PFSK-1 (cell line): ENCODE results near the gene GARS1.

DNA sequence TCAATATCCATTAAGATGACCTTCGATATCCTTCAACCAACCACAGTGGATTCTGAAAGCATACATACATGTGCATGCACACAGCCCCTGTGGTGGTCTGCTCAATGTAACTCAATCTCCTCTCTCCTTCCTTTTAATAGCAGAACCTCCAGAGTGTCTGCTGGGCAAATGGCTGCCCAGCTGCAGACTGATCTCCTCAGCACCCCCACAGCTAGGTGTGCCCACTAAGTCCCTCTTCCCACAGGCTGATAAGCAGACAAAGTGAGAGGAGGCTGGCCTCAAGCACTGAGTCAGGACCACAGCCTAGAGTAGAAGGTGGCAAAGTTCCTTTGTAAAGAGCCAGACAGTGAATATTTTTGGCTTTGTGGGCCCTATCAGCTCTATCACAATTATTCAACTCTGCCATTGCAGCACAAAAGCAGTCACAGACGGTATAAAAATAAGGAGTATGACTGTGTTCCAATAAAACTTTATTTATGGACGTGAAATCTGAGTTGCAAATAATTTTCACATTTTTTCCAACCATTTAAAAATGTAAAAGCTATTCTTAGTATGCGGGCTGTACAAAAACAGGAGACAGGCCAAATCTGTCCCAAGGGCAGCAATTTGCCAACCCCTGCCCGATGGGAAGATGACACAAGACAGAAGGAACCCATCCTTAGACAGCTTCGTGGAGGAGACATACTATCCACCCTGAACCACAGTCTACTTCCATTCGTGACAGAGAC lies 23.4 kb downstream of the JAZF1 start:
- RRBS, result no CpG with 5 or more reads among the region's 7 CpGs

- RRBS, result no CpG with 5 or more reads among the region's 3 CpGs
Measured at GRCh38 chr7:28405663-28405881, 6.7 kb upstream of the CREB5 start.

- RRBS, result 96% methylated on average over 5 of the region's 27 CpGs
Measured at GRCh38 chr7:28408208-28408958, 3.9 kb upstream of the CREB5 start.

DNA sequence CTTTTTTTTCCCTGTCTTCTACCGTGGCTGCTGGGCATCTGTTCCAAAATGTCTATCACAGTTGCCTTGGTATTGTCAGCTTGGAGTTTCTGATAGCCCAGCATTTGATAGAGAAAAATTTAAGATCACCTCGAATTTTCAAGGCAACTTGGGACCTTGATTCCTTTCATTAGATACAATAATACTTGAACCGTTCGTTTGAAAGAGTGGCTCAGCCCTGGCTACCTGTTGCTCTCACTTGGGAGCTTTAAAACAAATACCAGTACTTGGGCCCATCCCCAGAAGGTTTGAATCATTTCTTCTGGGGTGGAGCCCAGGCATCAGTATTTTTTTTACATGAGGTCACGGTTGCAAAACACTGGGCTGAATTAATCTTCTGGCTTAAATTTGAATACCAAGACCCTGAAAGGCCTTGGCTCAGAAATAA lies 214.8 kb downstream of the CREB5 start:
- RRBS, result no CpG with 5 or more reads among the region's 5 CpGs

GRCh38 chr7:28700444-28700941 lies 257.6 kb downstream of the TRIL start:
- RRBS, result no CpG with 5 or more reads among the region's 8 CpGs

DNA sequence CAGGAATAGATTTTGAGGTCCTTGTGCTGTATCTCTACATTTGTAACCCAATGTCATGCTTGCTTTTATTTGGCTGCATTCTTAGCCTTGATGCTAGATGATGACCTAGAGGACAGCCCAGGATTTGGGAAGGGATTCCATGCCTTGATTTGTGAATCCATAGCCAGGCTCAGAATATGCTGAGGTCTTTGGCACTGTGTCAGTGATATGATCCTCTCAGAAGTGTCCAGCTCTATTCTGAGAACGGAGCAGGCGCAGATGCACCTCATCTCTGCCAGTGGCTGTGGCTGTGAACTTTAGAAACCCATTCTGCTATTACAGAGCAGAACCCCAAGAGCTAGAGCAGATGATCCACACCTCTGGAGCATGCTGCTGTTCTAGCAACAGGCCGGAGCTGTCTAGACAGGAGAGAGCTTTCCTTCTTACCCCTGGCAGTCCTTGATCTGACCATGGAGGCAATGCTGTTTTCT lies 212.8 kb downstream of the TRIL start:
- RRBS, result no CpG with 5 or more reads among the region's 3 CpGs

DNA sequence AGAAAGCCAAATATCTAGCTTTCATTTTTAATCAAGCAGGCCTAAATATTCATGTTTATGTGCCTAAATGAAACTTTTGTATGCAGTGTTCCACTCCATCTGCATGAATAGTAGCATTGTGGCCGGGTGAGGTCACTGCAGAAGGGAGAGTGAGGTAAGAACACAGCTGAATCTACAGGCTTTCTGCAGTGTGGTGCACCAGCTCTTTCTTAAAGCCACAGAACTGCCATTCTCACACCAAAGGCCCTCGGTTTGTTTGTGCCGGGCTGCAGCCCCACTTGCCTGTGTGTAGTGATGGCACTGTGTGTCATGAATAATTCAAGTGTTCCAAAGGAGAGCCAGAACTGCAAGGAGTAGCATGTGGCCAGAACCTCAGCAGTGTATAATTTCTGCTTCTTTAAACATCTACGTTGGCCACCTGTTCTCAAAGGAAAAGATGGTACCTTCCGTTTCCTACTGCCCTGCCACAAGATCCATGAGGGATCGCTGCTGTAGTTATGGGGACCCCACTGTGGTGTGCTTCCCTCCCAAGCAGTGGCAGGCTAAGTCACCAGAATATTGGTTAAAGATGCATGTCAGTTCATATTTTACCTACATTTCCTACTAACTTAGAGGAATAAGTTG lies 204.0 kb downstream of the TRIL start:
- RRBS, result no CpG with 5 or more reads among the region's 6 CpGs

DNA sequence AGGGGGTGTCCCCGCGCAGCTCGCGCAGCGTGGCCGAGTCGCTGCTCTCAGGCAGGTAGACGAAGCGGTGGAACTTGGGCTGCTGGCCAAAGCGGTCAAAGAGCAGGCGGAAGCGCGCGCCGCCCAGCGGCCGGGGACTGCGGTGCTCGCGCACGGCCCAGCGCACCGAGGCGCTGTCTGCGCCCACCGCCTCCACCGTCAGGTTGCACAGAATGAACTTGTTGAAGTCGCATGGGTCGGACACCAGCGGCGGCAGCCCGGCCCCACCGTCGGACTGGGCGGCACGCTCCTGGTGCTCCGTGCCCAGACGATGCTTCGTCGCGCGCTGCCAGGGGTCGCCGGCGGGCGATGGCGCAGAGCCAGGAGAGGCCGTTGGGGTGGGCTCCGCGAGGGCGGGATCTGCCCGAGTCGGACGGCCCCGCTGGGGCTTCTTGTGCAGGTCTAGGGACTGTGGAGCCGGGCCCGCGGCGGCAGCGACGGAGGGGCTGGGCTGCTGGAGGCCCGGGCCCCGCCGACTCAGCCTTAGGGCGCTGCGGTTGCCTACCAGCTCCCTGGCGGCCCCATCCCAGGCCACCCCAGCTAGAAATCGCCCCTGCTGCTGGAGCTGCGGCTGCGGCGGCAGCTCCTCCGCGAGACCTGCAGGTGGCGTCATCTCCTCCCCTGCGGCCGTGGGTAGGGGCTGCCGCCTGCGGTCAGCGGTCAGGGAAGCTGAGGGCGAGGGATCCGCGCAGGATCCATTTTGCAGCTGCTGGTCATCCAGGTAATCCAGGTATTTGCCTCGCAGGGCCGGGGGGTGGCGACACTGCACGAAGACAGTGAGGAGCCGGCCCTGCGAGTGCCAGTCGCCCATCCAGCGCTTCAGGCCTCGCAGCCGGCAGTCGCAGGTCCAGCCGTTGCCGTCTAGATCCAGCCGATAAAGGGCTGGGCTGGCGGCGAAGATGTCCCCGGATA lies 1.8 kb downstream of the TRIL start:
- RRBS, result 95% methylated on average over 45 of the region's 99 CpGs

DNA sequence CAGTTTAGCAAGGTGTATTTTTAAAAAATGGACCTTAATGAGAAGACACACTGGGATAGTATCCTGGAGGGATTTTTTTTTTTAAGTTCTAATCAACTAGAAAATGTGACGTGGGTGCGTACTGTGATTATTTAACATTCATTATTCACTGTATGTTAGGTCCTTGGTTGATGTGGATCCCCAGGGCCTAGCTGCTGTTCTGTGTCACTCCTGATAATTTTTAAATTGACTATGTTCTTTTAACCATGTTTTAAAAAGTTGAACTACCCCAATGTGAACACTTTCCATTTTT lies 1.4 kb upstream of the CHN2 start:
- RRBS, result no CpG with 5 or more reads among the region's 2 CpGs

- RRBS, result 5% methylated on average over 4 of the region's 68 CpGs
Measured at GRCh38 chr7:29193479-29194605, 733 bp upstream of the CHN2 start.

- RRBS, result no CpG with 5 or more reads among the region's 9 CpGs
Measured at GRCh38 chr7:29196001-29196888, 1.7 kb downstream of the CHN2 start.

- RRBS, result no CpG with 5 or more reads among the region's 5 CpGs
Measured at GRCh38 chr7:29246529-29247315, 52.1 kb downstream of the CHN2 start.

GRCh38 chr7:29254625-29255069 lies 60.1 kb downstream of the CHN2 start:
- RRBS, result no CpG with 5 or more reads among the region's 5 CpGs

GRCh38 chr7:29398262-29398654 lies 165.4 kb upstream of the PRR15 start:
- RRBS, result no CpG with 5 or more reads among the region's 7 CpGs

- RRBS, result no CpG with 5 or more reads among the region's 8 CpGs
Measured at GRCh38 chr7:29922840-29923687, 66.5 kb downstream of the SCRN1 start.

GRCh38 chr7:29976725-29977040 lies 12.9 kb downstream of the SCRN1 start:
- RRBS, result no CpG with 5 or more reads among the region's 2 CpGs

- RRBS, result no CpG with 5 or more reads among the region's 4 CpGs
Measured at GRCh38 chr7:30263055-30263710, 21.2 kb upstream of the ZNRF2 start.

GRCh38 chr7:30292138-30292637 lies 7.8 kb downstream of the ZNRF2 start:
- RRBS, result no CpG with 5 or more reads among the region's 4 CpGs

GRCh38 chr7:30470283-30470567 lies 8.4 kb downstream of the NOD1 start:
- RRBS, result no CpG with 5 or more reads among the region's 10 CpGs

- RRBS, result under 1% methylated on average over 26 of the region's 75 CpGs
Measured at GRCh38 chr7:30594491-30595188, at the start of gene GARS1. Gene GARS1 (plus strand): TSS chr7:30594878.